ReNcell CX (cell line): ENCODE measurements around a stretch of chr7.

DNA sequence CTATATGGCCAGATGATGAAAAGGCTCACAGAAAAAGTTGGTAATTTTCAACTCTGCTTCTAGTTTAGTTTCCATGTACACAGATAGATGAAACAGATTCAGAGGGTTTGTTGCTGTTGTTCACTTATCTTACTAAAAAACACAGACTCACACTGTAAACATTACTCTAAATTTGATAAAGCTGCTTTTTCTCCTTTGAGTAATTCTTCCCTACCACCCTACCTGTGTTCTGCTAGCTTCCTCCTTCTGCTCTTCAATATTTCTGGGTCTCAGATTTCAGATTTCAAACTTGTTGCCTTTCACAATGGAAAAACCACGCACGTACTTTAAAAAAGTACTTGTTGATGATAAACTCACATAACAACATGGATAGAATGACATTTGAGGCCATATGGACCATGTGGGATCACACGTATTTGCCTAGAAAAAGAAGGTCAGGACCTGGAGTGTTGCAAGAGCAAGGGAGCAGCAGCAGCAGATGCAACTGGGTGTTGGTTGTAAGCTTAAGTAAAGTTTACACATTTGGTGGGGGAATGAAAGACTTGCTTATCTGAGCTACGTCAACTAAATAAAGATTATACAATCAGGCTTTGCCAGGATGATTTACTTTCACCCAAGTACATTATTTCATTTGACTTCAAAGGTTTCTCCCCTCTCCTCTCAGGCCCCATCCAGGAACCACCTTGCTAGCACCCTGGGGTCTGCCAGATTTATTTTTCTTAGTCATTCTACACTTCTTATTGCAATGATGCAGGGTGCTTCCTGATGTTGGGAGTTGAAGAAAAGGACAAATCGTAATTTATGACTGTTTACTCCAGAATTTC lies 591.7 kb upstream of the IGFBP3 start:
- PRO-cap: no peak

DNA sequence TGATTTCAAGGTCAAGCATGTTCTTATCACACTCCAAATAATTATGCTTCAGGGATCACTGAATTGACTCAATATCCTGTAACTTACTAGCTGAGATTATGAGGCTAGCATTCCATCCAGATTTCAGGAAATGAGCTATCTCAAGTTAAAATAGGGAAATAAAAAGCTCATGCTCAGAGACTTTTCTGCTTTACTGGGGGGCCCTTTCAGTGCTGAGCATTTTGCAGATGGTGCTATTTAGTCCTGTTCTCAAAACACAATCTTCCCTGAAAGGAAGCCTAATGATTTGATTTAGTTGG lies 656.0 kb upstream of the IGFBP3 start:
- PRO-cap: no peak

- PRO-cap: no peak
Measured at GRCh38 chr7:46695002-46695641, 774.0 kb upstream of the IGFBP3 start.

GRCh38 chr7:46759516-46759974 lies 822.4 kb downstream of the TNS3 start:
- PRO-cap: no peak

GRCh38 chr7:46763853-46764692 lies 817.8 kb downstream of the TNS3 start:
- PRO-cap: no peak

DNA sequence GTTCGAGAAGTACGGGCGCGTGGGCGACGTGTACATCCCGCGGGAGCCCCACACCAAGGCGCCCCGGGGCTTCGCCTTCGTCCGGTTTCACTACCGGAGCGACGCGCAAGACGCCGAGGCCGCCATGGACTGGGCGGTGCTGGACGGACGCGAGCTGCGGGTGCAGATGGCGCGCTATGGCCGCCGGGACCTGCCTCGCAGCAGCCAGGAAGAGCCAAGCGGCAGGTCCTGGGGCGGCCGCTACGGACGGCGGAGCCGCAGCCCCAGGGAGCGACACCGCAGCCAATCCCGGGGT lies 529.1 kb downstream of the TNS3 start:
- PRO-cap: bidirectional peak, plus-strand start at position 183 of the sequence, minus-strand start at position 91 of the sequence

DNA sequence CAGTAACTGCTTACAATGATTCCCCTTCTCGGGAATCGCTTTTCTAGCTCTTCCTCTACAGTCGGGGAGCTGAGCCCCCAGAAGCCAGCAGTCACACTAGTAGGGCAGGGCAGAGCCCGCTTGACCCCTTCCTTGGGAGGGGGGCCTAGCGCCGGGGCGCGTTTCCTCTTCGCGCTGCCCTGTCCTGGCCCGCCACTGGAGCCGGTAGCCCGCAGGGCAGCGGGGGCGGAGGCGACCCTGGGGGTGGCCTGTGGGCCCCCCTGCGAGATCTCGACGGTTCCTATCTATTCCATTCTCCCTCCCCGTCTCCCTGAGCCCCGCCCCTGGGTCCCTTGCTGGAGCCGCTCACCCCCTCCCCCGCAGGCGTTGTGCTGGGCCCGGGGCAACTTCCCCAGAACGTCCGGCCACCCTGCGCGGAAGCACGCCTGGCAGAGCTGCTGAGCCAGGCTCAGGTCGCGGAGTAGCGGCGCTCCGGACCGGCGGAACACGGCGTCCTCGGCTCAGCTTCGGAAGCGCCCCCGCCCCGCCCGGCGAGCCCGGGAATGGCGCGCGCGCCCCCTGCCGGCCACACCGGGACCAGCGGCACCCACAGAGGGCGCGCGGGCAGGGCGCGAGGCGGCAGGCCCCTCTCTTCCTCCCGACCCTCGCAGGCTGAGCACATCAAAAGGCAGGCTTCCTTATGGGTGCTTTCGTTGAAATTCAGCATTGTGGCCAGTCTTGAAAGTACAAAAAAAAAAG lies 327.7 kb downstream of the TNS3 start:
- PRO-cap: bidirectional peak, plus-strand start at position 595 of the sequence, minus-strand start at position 430 of the sequence

DNA sequence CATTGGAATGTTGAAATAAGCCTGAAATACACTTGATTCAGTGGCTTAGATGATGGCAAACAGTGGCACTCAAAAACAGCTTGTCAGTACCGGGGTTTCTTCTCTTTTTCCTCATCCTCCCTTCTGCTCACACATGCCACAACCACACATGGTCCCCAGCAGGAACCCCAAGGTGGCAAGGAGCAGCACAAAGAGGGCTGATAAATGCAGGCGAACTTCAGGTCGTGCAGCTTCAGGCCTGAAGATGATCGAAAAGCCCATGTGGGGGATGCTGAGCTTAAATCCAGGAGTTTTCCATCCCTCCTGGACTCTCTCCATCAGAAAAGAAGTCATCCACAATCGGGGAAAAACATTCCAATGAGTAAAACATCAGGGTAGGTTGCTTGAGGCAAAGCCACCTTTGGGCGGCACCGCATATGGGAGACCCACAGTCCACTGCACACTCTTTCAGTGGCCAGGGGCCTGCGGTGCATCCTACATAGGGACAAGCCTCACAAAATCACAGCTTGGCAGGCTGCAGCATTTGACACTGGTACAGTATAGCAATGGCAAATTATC lies 305.1 kb downstream of the TNS3 start:
- PRO-cap: no peak

DNA sequence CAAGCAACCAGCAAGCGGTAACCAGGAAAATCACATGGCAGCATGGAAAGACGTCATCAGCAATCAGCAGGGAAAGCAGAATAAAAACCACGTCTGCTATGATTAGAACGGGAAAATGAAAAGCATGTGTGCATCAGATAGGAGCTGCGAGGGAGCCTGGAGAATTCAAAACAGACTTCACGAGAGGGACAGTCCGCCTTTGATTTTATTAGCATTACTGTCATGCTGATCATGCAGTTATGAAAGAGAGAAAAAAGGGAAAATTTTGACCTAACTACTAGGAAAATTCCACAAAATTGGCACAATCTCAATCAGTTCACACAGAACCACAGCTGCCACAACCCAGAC lies 296.1 kb downstream of the TNS3 start:
- PRO-cap: no peak

DNA sequence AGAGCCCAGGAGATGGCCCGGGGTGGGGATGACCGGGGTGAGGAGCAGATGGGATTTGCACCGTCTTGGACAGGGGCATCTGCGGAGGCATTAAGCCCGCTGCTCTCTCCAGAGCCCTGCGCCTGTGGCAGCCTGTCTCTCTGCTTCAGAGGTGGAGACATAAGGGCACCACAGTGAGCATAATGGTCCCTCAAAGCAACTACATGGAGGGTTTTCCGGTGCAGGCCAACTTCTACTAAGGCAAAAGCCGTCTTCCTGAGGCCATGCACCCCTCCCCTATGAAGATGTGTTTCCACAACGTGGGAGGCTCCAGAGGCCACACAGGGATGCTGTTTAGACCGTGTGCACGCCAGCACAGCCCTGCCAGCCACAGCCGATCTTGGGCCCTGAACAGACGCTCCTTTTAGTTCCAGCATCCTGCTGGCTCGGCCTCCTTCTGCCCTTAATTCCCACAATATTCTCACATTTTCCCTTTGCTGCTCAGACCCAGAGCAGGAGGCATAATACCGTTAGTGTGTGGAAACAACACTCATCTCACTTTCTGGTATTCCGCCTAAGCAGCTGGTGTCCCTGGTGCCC lies 267.1 kb downstream of the TNS3 start:
- PRO-cap: no peak

DNA sequence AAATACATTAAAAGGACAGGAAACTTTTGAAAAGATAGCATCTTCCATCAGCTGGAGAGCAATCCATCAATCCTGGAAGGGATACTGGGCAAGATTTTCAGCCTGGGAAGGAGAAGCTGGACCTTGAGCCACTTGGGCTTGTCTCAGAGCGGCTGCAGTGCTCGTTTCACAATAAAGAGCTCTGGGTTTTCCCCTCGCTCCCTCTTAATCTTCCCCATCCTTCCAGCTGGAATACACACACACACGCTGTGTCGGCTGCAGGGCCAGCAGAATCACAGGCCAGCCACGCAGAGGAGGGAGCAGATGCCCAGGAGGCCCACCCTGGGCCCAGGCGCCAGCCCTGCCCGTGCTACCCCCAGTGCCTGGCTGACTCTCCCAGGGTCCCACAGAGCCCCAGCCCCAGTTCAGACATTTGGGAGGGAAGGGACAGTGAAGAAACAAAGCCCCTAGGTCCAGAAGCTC lies 255.1 kb downstream of the TNS3 start:
- PRO-cap: unidirectional peak, plus-strand start at position 244 of the sequence; unidirectional peak, plus-strand start at position 275 of the sequence

GRCh38 chr7:47328765-47329290 lies 253.1 kb downstream of the TNS3 start:
- PRO-cap: no peak

- PRO-cap: no peak
Measured at GRCh38 chr7:47336012-47336656, 245.8 kb downstream of the TNS3 start.

- PRO-cap: unidirectional peak, plus-strand start at chr7:47380194
Measured at GRCh38 chr7:47379630-47380667, 202.0 kb downstream of the TNS3 start.

DNA sequence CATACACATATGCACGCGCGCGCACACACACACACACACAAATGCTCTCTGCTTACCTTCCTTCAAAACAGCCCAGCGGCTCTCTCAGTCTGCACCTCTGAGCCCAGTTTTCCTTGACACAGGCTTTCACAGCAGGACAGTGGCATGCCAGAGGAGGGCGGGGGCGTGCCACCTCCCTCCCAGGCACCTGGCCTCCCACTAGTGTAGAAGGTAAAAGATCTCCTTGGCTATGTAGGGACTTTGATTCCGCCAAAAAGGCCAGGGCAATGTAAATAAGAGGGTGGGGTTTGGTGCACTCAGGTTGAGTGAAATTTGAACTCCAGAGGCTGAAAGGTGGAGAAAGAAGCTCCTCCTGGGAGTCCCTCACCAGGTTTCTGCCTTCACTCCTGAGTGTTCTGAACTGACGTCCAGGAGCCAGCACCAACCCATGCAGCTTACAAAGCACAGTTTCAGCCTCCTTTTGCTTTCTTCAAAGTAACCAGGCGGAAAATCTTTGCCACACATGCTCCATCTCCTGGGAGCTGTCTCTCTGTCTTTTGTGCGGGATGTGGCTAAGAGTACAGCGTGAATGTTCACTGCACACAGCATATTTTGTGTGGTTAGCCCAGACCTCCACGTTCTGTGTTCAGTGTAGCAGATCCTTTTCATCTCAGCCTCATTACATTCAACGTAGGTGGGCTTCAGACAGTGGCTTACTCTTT lies 201.0 kb downstream of the TNS3 start:
- PRO-cap: no peak

DNA sequence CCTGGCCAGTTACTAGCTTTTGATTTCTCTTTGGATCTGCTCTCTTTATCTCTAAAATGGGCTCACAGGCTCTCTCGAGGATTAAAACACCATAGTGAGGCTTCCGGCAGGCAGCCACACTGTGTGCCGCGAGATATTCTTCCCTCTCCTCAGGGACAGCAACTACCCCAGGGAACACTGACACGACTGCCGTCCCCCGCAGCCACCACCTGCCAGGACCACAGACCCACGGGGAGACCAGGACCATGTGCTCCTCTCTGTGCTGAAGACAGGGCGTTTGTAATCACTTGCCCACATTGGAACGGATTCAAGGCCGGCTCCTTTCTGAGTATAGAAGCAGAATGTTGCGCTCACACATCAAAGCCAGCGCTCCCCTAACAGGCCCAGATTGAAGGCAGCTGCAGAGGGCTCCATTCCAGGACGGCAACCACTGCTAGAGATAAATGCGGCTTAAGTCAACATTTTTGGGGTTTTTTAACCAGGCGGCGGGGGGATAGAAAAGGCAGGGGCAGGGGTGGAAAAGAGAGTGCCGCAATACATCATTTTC lies 189.8 kb downstream of the TNS3 start:
- PRO-cap: no peak

DNA sequence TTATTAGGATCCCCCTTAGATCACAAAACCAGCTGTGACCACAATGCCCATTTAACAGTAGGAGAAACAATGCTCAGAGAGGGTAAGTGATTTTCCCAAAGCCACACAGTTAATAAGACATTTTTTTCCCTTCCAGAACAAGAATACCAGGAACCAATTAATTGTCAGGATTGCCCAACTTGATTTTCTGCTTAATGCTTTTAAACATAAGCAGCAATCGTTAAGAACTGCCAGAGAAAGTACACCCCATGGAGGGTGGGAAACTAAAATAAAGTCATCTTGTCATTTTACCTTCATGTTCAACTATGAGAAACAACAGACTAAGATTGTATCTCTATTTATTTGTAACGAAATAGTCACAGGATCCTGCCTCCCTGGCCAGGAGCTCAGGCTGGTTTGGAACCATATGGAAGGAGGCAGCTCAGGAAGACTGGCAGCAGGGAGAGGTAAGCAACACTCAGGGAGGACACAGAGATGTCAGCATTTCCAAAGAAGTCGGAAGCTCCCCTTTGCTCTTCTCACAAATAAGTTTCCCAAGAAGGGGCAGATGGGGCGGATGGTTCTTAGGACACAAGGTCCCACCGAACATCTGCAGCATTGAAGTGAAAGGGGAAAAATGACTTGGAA lies 129.6 kb downstream of the TNS3 start:
- PRO-cap: no peak

DNA sequence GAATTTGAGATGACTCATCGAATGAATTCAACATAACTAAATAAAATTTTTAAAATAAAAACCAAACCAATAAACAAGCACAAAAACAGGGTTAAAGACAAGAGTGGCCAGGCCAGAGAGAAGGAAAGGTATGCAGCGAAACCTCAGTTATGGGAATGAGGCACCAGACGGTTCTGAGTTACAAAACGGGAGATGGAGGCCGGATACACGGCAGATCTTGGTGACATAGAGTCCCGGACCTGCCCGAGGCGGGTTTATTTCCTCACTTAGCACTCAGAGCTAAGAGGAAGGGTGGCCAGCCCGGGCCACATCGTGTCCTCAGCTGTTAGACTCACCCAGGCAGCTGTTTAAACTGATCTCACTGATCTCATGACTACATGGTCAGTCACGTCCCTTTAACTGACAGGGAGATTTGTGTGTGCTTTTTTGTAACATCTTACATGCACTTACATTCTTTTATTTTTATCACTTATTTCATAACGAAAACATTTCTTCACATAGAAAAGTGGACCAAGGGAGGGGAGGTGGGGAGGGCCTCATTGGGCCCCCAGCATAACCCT lies 128.3 kb downstream of the TNS3 start:
- PRO-cap: no peak

GRCh38 chr7:47464976-47465513 lies 116.9 kb downstream of the TNS3 start:
- PRO-cap: no peak

DNA sequence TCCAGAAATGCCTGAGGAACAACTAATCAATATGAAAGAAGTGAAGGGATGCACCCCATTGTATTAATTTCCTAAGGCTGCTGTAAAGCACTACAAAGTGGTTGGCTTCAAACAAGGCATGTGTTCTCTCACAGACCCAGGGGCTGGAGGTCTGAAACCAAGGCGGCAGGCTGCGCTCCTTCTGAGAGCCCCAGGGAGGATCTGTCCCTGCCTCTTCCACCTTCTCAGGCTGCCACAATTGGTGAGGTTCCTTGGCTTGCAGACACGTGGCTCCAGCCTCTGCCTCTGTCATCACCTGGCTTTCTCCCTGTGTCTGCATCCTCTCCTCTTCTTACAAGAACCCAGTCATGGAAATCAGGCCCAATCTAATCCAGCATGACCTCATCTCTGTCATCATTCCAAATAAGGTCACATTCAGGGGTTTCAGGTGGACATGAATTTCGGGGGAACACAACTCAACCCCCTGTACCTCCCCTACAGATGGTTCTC lies 110.0 kb downstream of the TNS3 start:
- PRO-cap: no peak